IMR-90 (cell line): ENCODE measurements around a stretch of chr14.

GRCh38 chr14:55107484-55108559, 21.2 kb upstream of the LGALS3 start:
- RRBS, result no CpG with 5 or more reads among the region's 22 CpGs
CAGE:
- cytosol, long polyA plus RNA, result no peak
- long polyA plus RNA, result no peak
- nucleus, long polyA plus RNA, result start-site peak on the minus strand at chr14:55108342-55108393, 10 and 17 reads in 2 replicates

GRCh38 chr14:55336819-55337185, 65.6 kb downstream of the FBXO34 start:
- RRBS, result no CpG with 5 or more reads among the region's 3 CpGs
CAGE:
- cytosol, long polyA plus RNA, result no peak
- long polyA plus RNA, result no peak
- nucleus, long polyA plus RNA, result no peak

GRCh38 chr14:55346055-55346677, 65.5 kb downstream of the ATG14 start:
- RRBS, result no CpG with 5 or more reads among the region's 1 CpG
CAGE:
- cytosol, long polyA plus RNA, result no peak
- long polyA plus RNA, result no peak
- nucleus, long polyA plus RNA, result no peak

- RRBS, result no CpG with 5 or more reads among the region's 4 CpGs
CAGE:
- cytosol, long polyA plus RNA, result no peak
- long polyA plus RNA, result no peak
- nucleus, long polyA plus RNA, result no peak
Observed at GRCh38 chr14:55617748-55618252, 37.8 kb downstream of the KTN1 start.

DNA sequence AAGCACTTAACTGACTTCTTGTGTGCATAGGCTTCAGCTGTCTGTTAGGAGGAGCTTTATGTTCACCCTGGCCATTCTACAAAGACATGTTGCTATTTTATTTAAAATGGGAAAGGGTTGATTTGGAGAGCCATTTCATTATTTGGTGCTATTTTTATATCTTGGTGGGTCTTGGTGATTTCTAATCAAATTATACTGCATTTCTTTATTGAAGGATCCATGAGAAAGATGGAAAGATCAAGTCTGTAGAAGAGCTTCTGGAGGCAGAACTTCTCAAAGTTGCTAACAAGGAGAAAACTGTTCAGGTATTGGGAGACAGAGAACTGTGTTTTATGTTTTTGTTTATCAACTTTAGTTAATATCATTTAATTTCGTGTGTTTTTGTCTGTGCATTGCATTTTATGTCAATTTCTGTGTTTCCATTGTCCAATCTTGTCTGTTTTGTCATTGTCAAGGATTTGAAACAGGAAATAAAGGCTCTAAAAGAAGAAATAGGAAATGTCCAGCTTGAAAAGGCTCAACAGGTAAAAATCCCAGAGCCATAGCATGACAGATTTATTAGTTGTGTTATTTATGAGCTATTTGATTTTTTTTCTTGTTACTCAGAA, 70.2 kb downstream of the KTN1 start:
- RRBS, result no CpG with 5 or more reads among the region's 1 CpG
CAGE:
- cytosol, long polyA plus RNA, result no peak
- long polyA plus RNA, result no peak
- nucleus, long polyA plus RNA, result no peak

- RRBS, result no CpG with 5 or more reads among the region's 1 CpG
CAGE:
- cytosol, long polyA plus RNA, result no peak
- long polyA plus RNA, result no peak
- nucleus, long polyA plus RNA, result no peak
Observed at GRCh38 chr14:55666856-55667438, 86.9 kb downstream of the KTN1 start.

DNA sequence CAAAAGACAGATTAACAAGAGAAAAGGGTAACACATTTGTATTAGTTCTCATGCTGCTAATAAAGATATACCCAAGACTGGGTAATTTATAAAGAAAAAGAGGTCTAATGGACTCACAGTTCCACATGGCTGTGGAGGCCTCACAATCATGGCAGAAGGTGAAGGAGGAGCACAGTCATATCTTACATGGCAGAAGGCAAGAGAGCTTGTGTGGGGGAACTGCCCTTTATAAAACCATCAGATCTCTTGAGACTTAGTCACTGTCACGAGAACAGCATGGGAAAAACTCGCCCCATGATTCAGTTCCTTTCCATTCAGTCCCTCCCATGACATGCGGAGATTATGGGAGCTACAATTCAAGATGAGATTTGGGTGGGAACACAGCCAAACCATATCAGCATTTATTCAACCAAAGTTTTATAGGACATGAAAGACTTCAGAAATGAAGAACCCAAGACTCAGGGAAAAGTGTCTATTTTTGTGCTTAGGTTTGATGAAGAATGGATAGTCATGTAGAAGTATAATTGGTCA, 216.5 kb downstream of the KTN1 start:
- RRBS, result no CpG with 5 or more reads among the region's 3 CpGs
CAGE:
- cytosol, long polyA plus RNA, result no peak
- long polyA plus RNA, result no peak
- nucleus, long polyA plus RNA, result no peak

GRCh38 chr14:55851237-55851742, 266.9 kb upstream of the PELI2 start:
- RRBS, result no CpG with 5 or more reads among the region's 3 CpGs
CAGE:
- cytosol, long polyA plus RNA, result no peak
- long polyA plus RNA, result no peak
- nucleus, long polyA plus RNA, result no peak

DNA sequence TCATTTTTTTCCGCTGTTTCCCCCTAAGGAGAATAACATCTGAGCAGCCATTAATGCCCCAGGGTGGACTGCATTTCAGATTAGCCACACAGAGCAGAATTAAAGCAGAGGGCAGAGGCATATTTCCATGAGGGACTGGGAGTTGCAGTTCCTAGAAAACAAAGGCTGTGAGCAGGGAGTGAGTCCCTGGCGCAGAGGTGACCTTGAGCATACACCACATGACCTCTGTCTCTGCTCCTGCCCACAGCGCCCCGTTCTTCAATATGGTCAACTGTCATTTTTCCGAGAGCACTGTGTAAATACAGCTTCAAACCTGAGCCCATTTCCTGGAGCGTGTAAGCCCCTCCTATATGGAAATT, 192.3 kb upstream of the PELI2 start:
- RRBS, result no CpG with 5 or more reads among the region's 6 CpGs
CAGE:
- cytosol, long polyA plus RNA, result no peak
- long polyA plus RNA, result no peak
- nucleus, long polyA plus RNA, result no peak

DNA sequence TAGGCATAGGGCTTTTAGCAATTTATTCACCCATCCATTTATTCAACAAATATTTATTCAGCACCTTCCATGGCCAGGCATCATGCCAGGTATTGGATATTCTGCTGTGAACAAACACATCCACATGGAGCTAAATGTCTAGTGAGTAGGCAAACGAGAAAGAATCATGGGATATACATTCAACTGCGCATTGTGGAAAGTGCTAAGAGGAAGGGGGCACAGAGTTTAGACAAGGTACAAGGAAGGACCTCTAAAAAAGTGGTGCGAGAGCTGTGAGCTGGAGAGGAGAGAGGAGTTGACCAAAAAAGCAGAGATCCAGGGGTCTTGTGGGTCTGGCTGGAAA, 63.7 kb downstream of the PELI2 start:
- RRBS, result no CpG with 5 or more reads among the region's 3 CpGs
CAGE:
- cytosol, long polyA plus RNA, result no peak
- long polyA plus RNA, result no peak
- nucleus, long polyA plus RNA, result no peak

GRCh38 chr14:56225413-56226106, 107.3 kb downstream of the PELI2 start:
- RRBS, result no CpG with 5 or more reads among the region's 7 CpGs
CAGE:
- cytosol, long polyA plus RNA, result no peak
- long polyA plus RNA, result no peak
- nucleus, long polyA plus RNA, result no peak

DNA sequence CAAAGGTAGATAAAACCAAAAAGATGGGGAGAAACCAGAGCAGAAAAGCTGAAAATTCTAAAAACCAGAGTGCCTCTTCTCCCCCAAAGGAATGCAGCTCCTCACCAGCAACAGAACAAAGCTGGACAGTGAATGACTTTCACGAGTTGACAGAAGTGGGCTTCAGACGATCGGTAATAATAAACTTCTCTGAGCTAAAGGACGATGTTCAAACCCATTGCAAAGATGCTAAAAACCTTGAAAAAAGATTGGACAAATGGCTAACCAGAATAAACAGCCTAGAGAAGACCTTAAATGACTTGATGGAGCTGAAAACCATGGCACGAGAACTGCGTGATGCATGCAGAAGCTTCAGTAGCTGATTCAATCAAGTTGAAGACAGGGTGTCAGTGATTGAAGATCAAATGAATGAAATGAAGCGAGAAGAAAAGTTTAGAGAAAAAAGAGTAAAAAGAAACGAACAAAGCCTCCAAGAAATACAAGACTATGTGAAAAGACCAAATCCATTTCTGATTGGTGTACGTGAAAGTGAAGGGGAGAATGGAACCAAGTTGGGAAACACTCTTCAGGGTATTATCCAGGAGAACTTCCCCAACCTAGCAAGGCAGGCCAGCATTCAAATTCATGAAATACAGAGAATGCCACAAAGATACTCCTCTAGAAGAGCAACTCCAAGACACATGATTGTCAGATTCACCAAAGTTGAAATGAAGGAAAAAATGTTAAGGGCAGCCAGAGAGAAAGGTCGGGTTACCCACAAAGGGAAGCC, 111.6 kb downstream of the PELI2 start:
- RRBS, result no CpG with 5 or more reads among the region's 10 CpGs
CAGE:
- cytosol, long polyA plus RNA, result no peak
- long polyA plus RNA, result no peak
- nucleus, long polyA plus RNA, result no peak

DNA sequence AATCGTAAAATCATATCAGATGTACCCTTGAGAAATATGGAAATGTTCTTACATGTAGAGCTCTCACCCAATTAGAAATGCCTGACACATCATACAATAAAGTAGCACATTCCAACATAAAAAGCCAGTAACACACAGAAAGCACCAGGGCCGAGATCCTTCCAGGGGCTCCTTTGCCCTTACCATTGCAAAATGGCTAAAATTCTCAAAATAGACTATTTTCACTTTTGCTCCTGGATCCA, 2.9 kb downstream of the OTX2 start:
- RRBS, result no CpG with 5 or more reads among the region's 2 CpGs
CAGE:
- cytosol, long polyA plus RNA, result no peak
- long polyA plus RNA, result no peak
- nucleus, long polyA plus RNA, result no peak

DNA sequence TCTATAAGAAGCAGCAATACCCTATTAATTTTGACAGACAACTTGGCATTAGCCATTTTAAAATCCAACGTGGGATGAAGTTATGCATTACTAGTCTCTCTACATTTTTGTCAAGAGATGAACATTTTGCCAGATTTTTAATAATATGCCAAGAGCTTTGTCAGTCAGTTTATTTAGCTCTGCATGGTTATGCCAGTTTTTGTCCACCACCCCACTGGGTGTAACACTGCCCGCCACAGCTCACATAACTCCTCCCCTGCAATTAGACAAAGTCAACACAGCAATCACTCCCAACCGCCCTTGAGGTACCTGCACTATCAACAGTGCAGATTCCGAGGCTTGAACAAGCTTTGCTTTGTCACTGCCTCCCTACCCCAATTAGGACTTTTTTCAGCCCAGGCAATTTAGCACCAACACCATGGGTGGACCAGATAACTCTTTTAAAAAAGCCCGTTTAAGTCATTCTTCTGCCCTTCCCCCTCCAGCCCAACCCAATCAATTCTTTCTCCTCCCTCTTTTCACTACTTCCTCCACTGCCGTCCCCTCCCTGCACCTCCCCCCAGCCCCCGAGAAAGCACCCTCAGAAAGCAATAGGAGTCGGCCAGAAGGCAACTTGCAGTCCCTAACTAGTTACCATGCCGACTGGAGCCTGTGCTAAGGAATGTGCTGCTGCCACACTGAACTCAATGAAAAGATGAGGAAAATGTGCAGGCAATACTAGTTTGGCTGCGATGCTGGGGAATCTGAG, 45.6 kb upstream of the OTX2 start:
- RRBS, result no CpG with 5 or more reads among the region's 10 CpGs
CAGE:
- cytosol, long polyA plus RNA, result no peak
- long polyA plus RNA, result no peak
- nucleus, long polyA plus RNA, result no peak

DNA sequence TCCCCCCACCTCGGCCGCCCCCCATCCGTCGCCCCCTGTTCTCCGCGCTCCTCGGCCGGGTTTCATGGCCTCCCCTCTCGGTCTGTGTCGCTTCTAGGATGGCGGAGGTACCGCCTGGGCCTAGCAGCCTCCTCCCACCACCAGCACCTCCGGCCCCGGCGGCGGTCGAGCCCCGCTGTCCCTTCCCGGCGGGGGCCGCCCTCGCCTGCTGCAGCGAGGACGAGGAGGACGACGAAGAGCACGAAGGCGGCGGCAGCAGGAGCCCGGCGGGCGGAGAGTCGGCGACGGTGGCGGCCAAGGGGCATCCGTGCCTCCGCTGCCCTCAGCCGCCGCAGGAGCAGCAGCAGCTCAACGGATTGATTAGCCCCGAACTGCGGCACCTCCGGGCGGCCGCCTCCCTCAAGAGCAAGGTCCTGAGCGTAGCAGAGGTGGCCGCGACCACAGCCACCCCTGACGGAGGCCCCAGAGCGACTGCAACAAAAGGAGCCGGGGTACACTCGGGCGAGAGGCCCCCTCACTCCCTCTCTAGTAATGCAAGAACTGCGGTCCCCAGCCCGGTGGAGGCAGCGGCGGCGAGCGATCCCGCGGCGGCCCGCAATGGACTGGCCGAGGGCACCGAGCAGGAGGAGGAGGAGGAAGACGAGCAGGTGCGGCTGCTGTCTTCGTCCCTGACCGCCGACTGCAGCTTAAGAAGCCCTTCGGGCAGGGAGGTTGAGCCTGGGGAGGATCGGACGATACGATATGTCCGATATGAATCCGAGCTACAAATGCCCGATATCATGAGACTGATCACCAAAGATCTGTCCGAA, 678 bp downstream of the NAA30 start:
- RRBS, result 4% methylated on average over 25 of the region's 79 CpGs
CAGE:
- cytosol, long polyA plus RNA, result no peak
- long polyA plus RNA, result no peak
- nucleus, long polyA plus RNA, result no peak

DNA sequence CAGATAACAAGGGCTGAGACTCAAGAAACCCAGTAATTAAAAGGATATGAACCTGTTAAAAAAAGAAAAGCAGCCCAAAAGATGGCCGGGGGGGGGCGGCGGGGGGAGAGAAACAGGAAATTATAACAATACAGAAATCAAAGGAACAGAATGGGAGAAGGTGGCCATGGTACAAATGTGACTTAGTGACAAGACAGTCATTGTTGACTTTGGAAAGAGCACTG, 115.0 kb upstream of the CCDC198 start:
- RRBS, result no CpG with 5 or more reads among the region's 3 CpGs
CAGE:
- cytosol, long polyA plus RNA, result no peak
- long polyA plus RNA, result no peak
- nucleus, long polyA plus RNA, result no peak

- RRBS, result no CpG with 5 or more reads among the region's 7 CpGs
CAGE:
- cytosol, long polyA plus RNA, result no peak
- long polyA plus RNA, result no peak
- nucleus, long polyA plus RNA, result no peak
Observed at GRCh38 chr14:57982681-57983250, 116.9 kb upstream of the SLC35F4 start.

DNA sequence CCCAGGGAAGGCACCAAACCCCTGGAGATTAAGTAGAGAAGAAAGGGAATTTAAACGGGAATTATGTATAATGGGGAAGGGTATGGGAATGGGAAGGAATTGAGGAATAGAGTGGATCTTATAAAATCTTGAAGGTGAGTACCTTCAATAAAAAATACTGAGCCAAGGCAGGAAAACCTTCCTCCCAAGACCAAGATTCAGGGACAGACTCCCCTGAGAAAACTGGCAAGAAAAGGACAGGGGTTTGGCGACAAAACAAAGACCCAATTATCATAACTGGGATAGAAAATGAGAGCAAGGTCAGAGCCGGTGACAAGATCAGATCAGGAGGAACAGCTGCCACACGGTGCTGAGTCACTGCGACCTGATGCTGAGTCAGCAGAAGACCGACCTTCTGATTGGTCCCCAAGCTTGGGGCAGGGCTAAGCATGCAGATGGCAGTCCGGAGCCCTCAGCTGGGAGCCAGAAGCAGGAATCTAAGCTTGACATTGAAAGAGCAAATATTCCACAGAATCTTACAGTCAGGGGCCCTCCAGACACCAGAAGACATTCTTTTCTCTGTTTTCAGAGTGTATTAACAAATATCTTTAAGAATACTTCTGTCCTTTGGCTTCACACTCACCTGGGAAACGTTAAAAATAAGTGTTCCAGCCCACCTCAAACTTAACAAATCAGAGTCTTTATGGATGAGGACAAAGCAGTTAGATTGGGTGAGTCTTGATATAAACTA, 19.1 kb upstream of the ARMH4 start:
- RRBS, result no CpG with 5 or more reads among the region's 8 CpGs
CAGE:
- cytosol, long polyA plus RNA, result no peak
- long polyA plus RNA, result no peak
- nucleus, long polyA plus RNA, result no peak

GRCh38 chr14:58265583-58266131, 21.0 kb downstream of the PSMA3 start:
- RRBS, result no CpG with 5 or more reads among the region's 3 CpGs
CAGE:
- cytosol, long polyA plus RNA, result no peak
- long polyA plus RNA, result no peak
- nucleus, long polyA plus RNA, result no peak

DNA sequence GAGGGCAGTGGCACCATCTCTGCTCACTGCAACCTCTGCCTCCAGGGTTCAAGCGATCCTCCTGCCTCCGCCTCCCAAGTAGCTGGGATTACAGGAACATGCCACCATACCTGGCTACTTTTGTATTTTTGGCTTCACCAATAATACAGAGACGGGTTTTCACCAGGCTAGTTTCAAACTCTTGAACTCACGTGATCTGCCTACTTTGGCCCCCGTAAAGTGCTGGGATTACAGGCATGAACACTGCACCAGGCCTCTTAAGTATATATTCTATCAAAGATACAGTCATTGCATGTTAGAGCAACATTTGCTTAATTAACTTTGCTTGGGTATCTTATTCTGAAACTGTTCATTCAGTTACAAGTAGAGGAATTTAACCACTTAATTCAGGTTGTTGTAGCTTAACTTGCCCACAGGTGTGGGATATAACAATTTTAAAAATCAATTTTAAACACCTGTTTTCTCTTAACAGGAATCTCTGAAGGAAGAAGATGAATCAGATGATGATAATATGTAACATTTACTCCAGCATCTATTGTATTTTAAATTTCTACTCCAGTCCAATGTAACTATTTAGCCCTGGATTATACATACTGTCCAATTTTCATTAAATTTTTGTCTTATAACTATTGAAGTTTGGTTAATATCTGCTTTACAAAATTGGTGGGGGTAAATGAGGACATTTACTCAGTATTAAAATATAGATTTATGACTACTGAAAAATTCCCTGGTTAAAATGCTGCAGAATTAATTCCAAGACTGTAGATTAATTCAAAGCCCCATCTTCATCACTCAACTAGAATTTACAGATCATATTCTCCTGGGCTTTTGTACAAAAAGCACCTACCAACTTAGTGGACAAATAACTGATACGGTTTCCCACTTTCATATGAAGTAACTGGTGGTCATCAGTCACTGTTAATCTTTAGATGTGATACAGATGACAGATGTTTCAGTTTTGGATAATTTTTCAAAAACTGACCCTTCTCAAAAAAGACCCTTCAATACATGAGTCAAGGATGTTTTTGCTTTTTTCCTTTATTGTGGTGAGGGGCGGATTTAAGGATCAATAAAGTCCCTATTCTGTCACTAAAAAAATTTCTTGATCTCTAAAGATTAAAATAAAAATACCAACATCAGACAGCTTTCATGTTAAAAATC, 26.6 kb upstream of the ARID4A start:
- RRBS, result no CpG with 5 or more reads among the region's 7 CpGs
CAGE:
- cytosol, long polyA plus RNA, result no peak
- long polyA plus RNA, result no peak
- nucleus, long polyA plus RNA, result no peak